Non-pigmented ciliary epithelial cell (primary cell): ENCODE measurements around a stretch of chr7.

DNA sequence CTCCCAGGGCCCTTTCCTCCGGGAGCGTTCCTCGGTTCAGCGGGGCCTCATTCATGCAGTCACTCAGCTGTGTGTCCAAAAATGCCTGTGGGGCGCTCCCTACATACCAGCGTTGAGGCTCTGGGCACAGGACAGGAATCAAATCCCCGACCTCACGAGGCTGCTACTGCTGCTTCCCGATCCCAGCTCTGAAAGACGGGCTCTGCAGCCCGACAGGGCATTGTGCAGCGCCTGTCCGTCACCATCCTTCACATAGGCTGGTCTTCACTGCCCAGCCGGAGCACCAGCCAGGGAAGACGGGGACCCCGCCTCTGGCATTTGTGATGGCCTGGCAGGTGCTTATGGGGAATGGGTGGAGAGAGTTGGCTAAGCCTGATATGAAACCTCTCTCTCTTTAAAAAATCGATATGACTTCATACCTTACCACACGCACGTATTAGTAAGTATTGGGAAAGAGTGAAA is 110.0 kb upstream of the SHH start:
- RRBS: 0% methylated on average over 1 of the region's 19 CpGs

DNA sequence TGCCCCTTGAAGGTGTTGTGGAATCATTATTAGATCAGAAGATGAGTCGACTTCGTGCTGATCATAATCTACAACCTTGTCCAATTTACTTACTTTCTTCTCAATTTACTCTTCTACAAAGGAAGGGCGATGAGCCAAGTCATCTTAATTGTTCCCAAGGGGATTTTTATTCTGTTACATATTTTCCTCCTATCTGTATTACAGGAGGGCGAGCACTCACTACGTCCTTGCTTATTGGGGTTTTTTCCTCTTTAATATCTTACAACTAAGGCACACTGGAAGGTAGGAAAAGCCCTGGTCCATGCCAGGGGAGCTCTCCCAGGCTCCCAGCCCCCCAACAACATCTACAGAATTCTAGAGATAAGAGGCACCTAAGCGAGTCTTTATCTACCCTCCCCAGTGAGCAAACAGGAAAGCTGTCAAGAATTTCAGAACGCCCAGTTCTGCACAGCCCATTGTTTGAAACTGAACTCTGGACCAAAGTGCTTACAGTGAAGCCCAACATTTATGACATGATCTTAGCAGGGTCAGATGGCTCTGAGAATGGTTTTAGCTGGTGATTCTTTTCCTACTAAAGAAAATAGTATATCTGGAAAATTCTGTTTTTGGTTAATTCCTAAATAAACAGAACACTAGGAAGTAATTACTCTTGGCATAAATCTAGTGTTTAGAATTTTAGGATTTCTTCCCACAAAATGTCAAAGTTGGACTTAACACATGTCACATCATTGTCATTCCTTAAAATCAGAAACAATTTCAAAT is 31.6 kb upstream of the RNF32 start:
- RRBS: no CpG with 5 or more reads among the region's 7 CpGs

- RRBS: no CpG with 5 or more reads among the region's 9 CpGs
Measured at GRCh38 chr7:156617321-156617726, 23.2 kb upstream of the RNF32 start.

GRCh38 chr7:156667938-156668823 is 27.6 kb downstream of the RNF32 start:
- RRBS: no CpG with 5 or more reads among the region's 13 CpGs

- RRBS: no CpG with 5 or more reads among the region's 4 CpGs
Measured at GRCh38 chr7:156801318-156801762, 91.6 kb downstream of the LMBR1 start.

GRCh38 chr7:156842269-156842809 is 50.6 kb downstream of the LMBR1 start:
- RRBS: no CpG with 5 or more reads among the region's 6 CpGs

DNA sequence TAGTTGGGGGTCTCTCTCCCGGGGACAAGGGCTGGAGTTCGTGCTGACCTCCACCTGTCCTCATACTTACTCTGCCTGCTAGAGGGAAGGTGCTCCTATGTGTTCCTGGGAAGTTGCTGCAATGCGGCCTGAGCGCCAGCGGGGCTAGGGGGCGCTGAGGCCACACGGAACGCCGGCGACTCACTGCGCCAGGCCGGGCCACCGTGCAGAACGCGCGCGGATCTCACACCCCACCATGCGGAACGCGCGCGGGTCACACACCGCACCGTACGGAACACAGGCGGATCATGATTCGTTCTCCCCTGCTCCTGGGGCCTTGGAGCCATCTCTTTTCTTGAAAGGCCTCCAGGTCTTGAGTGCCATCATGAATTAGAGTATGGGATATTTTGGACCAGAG is 15.9 kb upstream of the LMBR1 start:
- RRBS: no CpG with 5 or more reads among the region's 27 CpGs

GRCh38 chr7:156942518-156943152 is 6.9 kb upstream of the NOM1 start:
- RRBS: 26% methylated on average over 5 of the region's 38 CpGs

GRCh38 chr7:157007506-157008118 is 2.9 kb downstream of the MNX1 start:
- RRBS: 11% methylated on average over 4 of the region's 16 CpGs

DNA sequence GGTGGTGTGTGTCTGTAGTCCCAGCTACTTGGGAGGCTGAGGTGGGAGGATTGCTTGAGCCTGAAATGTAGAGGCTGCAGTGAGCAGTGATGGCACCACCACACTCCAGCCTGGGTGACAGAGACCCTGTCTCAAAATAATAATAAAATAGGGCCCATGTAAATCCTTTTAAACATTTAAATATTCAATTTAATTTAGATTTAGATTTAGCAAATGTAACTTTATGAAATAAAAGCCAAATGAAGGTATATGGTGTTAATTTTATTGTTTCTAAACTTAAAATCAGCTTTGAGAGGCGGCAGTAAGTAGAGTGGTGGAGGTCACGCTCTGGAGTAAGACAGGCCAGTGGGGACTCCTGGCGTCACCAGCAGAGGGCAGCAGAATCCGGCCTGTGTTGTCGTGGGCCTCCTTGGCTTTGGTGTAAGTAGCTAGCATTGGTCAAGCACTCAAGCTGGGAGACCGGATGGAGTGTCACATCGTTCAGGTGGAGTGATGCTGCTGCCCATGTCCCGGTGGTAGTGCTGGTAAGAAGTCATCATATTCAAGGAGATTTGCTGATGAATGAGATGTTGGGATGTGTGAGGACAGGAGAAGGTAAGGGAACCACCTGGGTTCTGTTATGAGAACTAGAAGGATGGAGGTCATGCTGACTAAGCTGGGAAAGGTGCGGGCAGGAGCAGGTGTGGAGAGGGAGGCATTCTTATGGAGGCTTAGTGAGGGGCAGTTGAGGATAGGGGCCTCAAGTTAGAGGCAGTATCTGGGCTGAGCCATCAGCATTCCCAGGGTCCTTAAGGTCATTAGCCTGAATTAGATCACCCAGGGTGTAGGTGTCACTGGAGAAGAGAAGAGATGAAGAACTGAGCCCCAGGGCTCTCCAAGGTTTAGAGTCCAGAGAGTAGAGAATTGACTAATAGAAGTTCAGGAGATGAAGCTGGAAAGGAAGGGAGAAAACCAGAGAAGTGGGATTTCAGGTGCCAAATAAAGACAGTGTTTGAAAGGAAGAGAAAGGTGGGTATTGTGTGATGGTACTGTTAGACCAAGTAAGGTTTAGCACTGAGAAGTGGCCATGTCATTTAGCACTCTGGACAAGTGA is 98.5 kb upstream of the DNAJB6 start:
- RRBS: 93% methylated on average over 5 of the region's 9 CpGs

- RRBS: no CpG with 5 or more reads among the region's 3 CpGs
Measured at GRCh38 chr7:157239696-157240012, 97.2 kb upstream of the DNAJB6 start.

DNA sequence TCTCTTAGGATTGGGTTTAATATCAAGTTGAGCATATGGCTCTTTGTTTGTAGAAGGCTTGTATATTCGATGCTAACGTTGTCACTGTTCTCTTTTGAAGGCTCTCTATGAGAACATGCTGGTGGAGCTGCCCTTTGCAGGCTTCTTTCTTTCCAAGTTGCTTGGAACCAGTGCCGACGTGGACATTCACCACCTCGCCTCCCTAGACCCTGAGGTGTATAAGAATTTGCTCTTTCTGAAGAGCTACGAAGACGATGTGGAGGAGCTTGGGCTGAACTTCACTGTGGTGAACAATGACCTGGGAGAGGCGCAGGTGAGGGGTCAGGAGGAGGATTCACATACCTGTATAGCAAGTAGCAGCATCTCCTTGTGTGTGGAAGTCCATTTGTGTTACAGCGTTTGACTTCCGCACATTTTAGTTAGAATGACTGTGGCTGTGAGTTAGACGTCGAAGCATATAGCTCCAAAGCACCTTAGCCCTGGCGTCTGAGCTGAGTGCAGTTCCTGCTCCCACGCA is 88.5 kb upstream of the DNAJB6 start:
- RRBS: no CpG with 5 or more reads among the region's 14 CpGs

- RRBS: no CpG with 5 or more reads among the region's 18 CpGs
Measured at GRCh38 chr7:157373596-157374329, 37.0 kb downstream of the DNAJB6 start.

GRCh38 chr7:157757254-157757898 is 420.6 kb downstream of the DNAJB6 start:
- RRBS: no CpG with 5 or more reads among the region's 31 CpGs

DNA sequence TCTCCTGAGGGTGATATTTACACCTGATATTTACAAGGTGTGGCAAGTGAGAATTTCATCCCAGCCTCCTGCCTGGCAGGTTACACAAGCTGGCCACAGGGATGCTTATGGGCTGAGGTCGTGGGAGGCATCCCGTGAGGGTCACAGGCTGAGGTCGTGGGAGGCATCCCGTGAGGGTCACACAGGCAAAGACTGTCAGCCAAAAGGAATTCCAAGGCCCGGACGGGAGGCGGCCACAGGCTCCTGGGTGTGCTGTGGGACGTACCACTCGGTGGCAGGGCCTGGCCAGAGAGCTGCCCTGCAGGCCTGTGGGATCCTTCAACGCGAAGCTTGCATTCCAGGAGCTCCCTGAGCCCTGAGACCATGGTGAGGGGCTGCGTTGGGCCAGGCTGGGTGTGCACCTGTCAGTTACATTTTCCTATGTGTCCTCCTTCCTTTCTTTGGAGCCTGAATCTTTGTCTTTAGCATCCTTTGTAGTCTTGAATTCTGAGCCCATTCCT is 460.6 kb downstream of the DNAJB6 start:
- RRBS: no CpG with 5 or more reads among the region's 12 CpGs

DNA sequence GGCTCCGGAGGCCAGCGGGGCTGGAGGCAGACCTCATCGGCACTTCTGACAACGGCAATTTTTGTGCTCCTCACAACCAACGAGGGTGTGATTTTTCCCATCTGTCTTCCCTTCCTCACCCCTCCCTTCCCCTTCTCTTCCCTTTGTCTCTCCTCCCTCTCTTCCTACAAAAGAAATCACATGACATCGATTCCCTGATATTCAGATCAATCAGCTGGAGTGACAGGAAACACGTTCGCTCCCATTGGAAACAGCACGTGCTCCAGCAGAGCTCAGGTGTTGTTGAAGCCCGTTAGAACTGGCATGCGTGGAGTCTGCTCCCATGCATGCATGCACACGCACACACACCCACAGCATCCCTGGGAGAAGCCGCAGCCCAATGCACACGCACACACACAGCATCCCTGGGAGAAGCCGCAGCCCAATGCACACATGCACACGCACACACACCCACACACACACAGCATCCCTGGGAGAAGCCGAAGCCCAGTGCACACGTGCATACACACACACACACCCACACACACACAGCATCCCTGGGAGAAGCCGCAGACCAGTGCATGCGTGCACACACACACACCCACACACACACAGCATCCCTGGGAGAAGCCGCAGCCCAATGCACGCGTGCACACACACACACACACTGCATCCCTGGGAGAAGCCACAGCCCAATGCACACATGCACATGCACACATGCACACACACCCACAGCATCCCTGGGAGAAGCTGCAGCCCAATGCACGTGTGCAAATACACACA is 222.2 kb downstream of the PTPRN2 start:
- RRBS: no CpG with 5 or more reads among the region's 24 CpGs

DNA sequence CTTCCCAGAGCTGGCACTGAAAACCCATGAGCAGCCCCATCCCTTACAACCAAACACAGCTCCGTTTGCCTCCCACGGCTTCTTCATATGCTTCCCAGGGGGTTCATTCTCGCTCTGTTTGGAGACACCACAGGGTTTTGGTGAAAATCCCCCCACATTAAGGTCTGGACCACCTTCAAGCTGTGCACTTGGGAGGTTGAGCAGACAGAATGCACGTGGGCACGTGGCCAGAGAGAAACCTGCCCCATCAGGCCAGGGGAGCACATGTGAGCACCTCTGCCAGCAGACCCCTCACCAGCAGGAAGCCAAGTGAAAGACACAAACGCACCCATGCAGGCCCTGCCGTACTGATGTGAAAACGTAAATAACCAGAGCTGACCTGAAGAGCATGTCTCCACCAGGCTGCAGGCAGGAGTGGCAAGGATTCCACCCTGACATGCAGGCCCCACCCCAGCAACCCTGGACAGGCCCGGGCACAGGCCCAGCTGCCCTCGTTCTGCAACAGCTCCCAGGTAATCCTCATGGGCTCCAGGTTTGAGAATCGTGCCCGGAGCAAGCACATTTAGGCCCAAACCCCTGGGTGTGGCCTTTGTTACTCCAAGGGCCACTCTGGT is 184.6 kb downstream of the PTPRN2 start:
- RRBS: 62% methylated on average over 4 of the region's 12 CpGs

DNA sequence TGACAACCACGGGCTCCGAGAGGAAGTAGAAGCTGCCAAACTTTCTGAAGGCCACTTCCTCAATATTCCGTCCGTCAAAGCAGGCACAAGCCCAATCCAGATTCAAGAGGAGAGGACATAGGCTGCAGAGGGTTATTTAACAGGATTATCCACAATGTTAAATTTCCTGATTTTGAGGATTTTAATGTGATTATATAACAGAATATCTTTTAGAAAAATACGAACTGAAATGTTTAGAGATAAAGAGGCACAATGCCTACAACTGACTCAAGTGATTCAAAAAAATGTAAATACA is 8.4 kb downstream of the NCAPG2 start:
- RRBS: no CpG with 5 or more reads among the region's 5 CpGs

GRCh38 chr7:158735332-158735729 is 30.7 kb upstream of the NCAPG2 start:
- RRBS: no CpG with 5 or more reads among the region's 11 CpGs

- RRBS: no CpG with 5 or more reads among the region's 9 CpGs
Measured at GRCh38 chr7:158736939-158737278, 32.3 kb upstream of the NCAPG2 start.